OVCAR3 (cell line): Measurements from ENCODE around the gene IFTAP.

GRCh38 chr11:34501381-34502060 lies 12.1 kb downstream of the ELF5 start:
- RRBS, result no CpG with 5 or more reads among the region's 6 CpGs

- RRBS, result no CpG with 5 or more reads among the region's 1 CpG
Measured at GRCh38 chr11:34537546-34538175, 24.1 kb upstream of the ELF5 start.

DNA sequence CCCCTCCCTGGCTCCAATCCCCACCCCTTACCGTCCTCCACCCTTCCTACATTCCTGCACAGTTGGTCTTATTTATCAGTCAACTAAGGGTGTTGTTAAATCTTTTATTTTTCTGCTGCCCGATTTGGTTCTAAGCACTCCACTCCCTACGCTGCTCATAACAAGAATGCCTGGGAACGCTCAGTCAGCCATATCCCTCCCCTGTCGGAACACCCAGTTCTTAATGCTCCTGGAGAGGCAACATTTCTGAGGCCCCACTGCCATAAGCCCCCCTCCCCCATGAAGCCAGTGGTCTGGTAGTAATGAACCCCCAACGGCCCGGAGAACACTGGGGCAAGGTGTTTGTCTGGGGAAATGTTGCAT lies 9.7 kb downstream of the EHF start:
- RRBS, result no CpG with 5 or more reads among the region's 7 CpGs

- RRBS, result no CpG with 5 or more reads among the region's 1 CpG
Measured at GRCh38 chr11:34637549-34637847, 16.6 kb downstream of the EHF start.

- RRBS, result no CpG with 5 or more reads among the region's 11 CpGs
Measured at GRCh38 chr11:34642004-34643041, 21.4 kb downstream of the EHF start.

DNA sequence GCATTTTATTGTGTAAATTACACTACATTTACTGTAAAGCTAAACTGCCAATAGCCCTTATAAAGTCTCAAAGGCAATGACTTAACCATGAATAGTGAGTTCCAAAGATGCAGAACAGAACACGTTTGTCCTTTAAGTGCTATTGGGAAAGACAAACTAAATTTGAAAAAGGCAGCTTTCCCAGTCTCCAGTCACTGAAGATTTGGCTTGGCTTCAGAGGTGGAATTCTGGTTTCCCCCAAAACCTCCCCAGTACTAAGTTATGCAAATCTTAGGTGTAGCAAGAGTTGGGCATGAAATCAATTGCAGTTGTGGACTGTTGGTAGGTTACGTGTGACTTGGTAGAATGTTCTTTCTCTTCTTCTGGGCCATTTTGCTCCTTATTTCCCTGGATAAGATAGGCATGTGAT lies 60.7 kb downstream of the APIP start:
- RRBS, result no CpG with 5 or more reads among the region's 2 CpGs

GRCh38 chr11:35139974-35140437 lies 1.0 kb downstream of the CD44 start:
- RRBS, result no CpG with 5 or more reads among the region's 5 CpGs

DNA sequence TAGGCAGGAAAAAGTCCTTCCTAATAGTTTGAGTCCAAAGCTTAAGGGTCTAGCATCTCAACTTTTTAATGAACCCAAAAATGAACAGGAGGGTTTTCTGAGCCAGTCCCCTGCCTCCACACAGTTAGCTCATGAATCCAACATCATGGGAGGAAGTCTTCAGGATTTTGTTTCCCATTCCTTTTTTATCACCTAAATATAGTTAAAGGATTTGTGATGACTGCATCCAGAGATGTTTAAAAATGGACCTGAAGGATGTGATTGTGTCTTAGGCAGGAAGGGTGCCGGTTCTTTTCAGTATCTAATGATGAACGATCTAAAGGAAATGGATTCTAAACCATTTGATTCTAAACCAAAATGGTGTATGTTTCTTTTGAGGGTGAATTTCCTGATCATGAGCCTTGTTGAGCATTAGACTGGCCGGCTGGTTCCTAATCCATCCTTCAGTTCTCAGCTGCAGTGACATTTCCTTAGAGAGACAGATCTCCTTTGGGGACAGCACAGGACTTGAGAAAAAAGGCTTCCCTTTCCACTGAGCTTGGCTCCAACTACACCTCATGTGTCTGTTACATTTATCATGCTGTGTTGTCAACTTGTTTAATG lies 17.3 kb downstream of the CD44 start:
- RRBS, result no CpG with 5 or more reads among the region's 3 CpGs

- RRBS, result no CpG with 5 or more reads among the region's 6 CpGs
Measured at GRCh38 chr11:35165684-35166558, 26.9 kb downstream of the CD44 start.

DNA sequence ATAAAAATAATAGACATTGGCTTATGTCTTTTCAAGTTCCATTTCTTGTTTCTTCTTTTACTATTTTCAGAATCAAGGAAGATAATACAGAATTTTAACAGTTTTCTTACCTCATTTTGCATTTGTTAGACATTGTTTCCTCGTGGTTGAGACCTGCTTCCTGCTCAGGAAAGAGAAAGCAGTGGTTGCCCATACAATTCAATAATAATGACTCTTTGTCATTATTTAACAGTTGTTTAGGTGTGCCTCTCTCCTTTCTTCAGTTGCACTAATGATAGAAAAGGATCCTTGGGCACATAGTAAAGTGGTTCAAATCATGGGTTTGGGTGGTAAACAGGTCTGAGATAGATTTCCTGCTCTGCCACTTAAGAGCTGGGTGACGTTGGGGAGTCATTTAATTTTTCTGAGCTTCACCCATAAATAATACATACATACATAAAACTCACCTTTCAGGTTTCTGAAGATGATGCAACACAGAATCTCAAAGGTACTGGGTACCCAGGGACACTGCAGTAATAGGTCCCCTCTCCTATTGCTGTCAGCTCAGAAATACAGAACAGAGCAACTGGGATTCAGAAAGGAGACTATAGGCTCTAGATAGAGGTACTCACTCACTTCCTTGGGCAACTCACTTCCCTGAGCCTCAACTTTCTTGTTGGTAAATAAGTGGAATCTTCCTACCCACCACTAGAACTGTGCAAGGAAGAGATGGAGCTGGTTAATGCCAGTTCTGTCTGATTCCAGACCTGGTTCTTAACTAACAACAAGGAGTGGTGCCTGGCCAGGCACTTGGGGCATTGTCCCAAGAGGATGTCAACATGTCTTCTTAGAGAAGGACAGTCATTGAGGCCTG lies 34.8 kb downstream of the CD44 start:
- RRBS, result no CpG with 5 or more reads among the region's 2 CpGs

- RRBS, result no CpG with 5 or more reads among the region's 3 CpGs
Measured at GRCh38 chr11:35174653-35175267, 35.8 kb downstream of the CD44 start.

DNA sequence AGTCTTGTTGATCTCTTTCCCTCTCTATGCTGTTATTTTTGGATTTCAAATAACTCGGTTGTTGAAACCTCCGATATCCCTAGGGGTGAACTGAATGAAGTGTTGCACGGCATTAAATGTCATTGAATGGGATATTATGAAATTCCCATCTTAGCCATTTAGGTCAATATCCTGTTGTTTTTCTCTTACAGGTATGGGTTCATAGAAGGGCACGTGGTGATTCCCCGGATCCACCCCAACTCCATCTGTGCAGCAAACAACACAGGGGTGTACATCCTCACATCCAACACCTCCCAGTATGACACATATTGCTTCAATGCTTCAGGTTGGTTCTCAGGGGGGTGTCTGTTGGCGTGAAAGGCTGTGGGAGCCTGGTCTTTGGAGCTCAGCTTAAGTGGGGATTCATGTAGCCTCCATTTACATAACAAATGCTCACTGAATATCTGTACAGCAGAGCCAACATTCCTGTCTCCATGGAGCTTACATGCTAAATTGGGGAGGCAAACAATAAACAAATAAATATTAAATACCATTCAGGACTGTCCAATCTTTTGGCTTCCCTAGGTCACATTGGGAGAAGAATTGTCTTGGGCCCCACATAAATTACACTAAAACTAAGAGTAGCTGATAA lies 41.2 kb downstream of the CD44 start:
- RRBS, result no CpG with 5 or more reads among the region's 6 CpGs

- RRBS, result no CpG with 5 or more reads among the region's 5 CpGs
Measured at GRCh38 chr11:35246680-35247349, 107.8 kb downstream of the CD44 start.

DNA sequence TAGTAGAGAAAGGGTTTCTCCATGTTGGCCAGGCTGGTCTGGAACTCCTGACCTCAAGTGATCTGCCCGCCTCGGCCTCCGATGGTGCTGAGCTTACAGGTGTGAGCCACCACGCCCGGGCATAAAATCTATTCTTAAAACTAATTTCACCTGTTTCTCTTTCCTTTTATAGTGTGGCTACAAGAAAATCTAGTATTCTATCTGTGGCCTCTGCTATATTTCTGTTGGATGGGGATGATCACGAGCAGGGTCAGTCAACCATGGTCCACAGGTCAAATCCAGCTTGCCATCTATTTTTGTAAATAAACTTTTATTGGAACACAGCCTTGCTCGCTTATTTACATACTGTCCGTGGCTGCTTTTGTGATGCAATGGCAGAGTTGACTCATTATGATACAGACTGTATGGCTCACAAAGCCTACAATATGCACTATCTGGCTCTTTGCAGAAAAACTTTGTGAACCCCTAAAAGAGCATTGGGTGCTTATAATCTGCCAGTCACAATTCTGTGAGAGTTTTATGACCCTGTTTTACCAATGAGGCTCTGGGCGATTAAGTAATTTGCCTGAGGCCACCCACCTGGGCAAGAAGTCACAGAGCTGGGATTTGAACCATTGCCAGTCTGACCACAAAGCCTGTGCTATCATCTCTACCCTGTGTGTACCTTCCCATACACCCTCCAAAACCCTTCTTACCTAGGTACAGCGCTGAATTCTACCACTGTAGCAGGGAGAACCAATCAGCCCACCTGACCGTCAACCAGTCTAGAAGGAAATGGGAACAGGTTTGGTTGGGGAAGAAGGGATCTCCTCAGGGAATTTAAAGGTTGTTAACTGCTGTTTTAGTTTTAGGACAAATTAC lies 28.3 kb downstream of the SLC1A2 start:
- RRBS, result no CpG with 5 or more reads among the region's 11 CpGs

DNA sequence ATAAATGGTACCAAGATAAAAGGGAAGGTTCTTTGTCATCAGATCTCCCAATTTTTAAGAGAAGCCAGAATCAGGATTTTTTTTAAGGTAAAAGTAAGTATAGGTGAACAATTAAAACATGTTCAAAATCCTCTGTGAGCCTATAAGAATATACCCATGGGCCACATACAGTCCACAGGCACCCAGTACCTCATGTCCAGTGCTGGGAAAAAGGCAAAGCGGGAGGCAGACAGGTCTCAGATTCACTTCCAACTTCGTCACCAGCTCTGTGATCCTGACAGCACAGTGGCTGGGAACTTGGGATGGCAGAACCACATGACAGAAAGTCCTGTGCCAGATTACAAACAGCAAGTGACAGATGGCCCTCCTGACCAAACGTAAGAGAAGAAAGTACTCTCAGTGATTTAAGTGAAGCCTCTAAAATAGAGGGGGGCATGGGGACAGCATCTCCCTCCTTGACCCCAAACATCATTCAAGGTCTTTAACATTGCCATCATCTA lies 5.8 kb downstream of the SLC1A2 start:
- RRBS, result no CpG with 5 or more reads among the region's 3 CpGs

GRCh38 chr11:35526229-35526786 lies 892 bp upstream of the PAMR1 start:
- RRBS, result no CpG with 5 or more reads among the region's 11 CpGs

DNA sequence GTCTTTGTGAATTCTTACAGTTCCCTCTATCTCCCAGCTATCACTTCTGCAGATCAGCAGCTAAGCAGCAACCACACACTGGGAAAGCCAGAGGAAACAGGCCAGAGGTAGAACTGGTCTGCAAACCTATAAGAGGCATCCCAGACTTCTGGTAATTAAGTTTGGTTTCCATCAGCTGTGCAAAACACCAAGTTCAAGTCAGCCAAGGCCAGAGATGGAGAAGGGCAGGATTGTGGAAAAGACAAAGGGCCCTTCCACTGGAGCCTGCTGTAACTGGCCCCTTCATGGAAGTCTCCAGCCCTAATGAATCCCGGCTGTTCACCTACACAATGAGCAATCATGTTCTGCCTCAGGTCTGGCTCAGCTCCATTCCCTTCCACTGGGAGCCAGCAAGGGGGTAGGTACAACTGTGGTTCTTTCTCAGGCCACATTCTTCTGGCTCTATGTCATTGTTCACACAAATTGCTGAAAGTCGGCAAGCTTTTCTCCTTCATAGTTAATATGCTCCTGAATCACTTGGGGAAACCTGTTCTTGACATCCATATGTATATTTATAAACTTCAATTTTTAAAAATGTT lies 4.7 kb upstream of the PAMR1 start:
- RRBS, result no CpG with 5 or more reads among the region's 2 CpGs

GRCh38 chr11:35762766-35763347 lies 100.3 kb downstream of the TRIM44 start:
- RRBS, result no CpG with 5 or more reads among the region's 1 CpG

- RRBS, result no CpG with 5 or more reads among the region's 26 CpGs
Measured at GRCh38 chr11:36557302-36557791, 10.5 kb upstream of the RAG1 start.

GRCh38 chr11:36594042-36595174 lies at the start of gene IFTAP:
Gene IFTAP, plus strand, starts transcription at chr11:36594502.
- RRBS, result 2% methylated on average over 7 of the region's 34 CpGs